Osteocyte (in vitro differentiated cells): ENCODE measurements around the genes MSH2, FSHR and PSME4.

DNA sequence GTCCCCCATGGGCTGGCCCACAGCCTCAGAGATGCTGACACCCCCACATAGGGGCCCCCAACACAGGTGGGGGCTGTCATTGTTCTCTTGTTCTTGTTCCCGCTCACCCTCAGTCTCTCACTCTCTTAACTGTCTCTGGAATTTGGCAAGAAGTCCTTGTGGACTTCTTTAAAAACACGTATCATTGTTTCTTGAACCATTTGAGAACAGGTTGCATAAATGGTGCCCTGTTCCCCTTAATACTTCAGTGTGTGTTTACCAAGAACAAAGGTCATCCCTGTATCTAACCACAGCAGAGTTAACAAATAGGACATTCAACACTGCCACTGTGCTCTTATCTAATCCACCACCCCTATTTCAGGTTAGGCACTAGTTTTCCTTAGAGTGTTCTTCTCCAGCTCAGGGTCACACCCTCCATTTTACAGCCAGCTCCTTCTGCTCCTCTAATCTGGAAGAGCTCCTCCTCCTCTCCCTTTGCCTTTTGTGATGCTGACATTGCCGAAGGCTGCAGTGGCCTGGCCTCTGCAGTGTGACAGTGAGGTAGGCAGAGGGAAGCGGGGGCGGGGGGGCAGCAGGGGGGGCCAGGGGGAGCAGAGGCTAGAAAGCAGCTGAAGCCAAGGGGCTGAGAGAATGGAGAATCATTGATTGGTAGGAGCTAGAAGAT, 76.1 kb downstream of the STPG4 start:
- PRO-cap = no peak

DNA sequence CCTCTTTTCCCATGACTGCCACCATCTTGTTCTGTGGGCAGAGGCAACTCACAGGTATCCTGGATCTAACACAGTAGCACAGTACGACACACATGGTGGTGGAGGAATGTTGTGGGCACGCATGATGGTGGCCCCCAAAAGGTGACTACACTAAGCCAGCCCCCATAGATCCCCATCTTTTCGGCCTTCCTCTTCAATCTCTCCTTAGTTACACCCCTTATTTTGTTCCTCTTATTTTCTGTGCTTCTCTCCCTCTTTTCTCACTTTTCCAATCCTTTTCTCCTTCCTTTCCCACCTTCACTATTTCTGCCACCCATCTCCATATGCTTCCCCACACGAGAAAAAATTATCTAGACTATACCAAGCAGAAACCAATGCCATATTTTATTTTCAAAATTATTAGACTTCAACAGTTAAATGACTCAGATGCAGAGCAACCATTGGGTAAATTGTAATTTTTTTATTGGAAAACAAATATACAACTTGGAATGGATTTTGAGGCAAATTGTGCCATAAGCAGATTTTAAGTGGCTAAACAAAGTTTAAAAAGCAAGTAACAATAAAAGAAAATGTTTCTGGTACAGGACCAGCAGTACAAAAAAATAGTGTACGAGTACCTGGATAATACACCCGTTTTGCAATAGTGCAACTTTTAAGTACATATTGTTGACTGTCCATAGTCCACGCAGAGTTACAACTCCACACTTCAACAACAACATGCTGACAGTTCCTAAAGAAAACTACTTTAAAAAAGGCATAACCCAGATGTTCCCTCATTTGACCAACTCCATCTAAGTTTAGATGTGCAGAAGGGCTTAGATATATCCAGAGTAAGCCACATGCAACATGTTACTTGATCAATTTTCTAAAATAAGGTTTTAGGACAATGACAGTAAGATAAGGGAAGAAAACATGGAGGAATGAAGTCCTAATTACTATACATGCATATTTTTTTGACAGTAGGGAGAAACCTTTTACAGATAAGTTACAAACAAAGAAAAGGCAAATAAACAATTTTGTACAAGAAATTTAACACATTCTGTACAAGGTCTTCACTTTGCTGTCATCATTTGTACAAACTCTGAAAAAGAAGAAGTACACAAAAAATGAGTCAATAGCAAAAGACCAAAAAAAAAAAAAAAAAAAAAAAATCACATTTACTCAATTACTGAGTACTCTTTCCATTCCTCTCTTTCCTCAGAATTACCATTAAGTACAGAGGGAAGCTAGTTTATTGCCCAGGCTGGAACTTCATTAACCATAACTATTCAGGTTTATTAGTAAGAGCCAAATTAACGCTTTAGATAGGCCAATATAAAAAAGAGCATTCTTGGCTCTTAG, 5.1 kb upstream of the STPG4 start:
- PRO-cap = no peak

- PRO-cap = unidirectional peak, minus-strand start at chr2:47272474
Observed at GRCh38 chr2:47271961-47273227, 96.1 kb upstream of the CALM2 start.

DNA sequence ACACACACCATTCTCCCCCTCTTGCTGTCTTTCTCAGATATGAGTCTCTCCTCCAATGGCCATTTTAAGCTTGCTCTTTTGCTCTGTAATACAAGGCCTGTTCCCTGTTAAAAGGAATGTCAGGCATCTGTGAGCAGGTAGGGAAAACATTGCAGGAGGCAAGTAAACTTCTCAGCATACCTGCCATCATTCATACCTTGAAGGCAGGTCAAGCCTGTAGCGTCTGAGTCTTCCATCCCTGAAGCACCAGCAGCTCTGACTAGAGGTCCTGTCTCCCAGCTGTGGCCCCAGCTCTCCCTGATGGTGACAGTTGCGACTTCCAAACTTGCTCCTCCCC, 32.9 kb upstream of the EPCAM start:
- PRO-cap = no peak

- PRO-cap = bidirectional peak, plus-strand start at chr2:47403075, minus-strand start at chr2:47402973; bidirectional peak, plus-strand start at chr2:47403501, minus-strand start at chr2:47403456; bidirectional peak, plus-strand start at chr2:47403691, minus-strand start at chr2:47403558
Observed at GRCh38 chr2:47402478-47403768, at the start of gene MSH2. Gene MSH2, plus strand, starts transcription at chr2:47403156.

GRCh38 chr2:47810716-47811335, 27.9 kb downstream of the MSH6 start:
- PRO-cap = no peak

- PRO-cap = bidirectional peak, plus-strand start at chr2:47906815, minus-strand start at chr2:47906494
Observed at GRCh38 chr2:47906593-47907205, 401 bp upstream of the FBXO11 start.

- PRO-cap = no peak
Observed at GRCh38 chr2:48442362-48443482, 2.2 kb downstream of the PPP1R21 start.

DNA sequence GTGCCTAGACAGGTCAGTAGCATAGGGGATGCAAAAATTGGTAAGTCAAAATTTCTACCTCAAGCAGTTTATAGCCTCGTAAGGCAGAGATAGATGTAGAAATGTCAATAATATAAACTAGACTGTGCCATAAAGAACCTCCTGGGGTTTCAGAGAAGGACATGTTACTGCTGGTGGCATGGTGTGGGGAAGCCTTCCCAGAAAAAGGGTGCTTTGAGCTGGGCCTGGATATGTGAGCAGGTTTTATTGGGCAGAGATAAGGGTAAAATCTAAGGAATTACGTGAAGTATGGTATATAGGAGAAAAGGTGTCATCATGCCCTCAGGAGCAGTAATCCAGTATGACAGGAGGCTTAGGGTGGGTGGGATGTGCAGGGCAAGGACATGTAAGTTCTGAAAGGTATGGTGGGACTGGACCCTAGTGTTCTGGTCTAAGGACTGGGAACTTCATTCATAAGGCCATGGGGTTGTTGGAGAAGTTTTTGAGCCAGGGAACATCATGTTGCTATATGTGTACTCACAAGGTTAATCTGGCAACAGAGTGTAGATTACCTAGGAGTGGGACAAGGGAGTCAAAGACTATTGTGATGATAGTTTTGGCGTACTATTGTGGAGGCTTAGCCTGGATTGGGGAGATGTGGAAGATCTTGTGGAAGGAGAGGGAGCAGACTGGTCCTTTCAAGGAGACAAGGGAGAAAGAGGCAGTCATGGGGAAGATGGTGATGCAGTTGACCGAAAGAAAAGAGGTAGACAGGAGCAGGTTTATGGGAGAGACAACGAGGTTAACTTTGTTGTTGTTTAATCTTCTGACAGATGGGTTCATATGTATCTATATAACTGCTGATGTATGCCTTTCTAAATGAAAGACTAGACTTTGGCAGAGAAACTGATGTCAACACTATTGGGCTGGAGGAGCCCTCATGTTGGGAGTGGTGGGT, 22.0 kb downstream of the PPP1R21 start:
- PRO-cap = no peak

DNA sequence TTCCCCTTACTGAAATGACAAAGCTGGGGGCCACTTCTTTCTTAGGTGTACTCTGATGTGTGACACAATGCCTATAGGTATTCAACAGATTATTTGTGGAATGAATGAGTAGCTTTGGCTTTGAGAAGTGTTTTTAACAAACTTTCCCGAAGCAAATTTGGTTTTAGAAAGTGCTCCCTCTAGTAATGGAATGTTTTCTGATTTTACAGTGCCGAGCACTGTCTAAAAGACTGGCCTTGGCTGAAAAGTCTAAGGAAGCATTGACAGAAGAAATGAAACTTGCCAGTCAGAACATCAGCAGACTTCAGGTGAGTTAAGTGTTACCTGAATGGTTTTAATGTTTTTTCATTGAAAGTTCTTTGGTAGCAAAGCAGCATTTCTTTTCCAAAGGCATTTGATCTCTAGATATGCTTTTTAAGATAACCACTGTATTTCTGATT, 20.1 kb upstream of the STON1 start:
- PRO-cap = no peak

DNA sequence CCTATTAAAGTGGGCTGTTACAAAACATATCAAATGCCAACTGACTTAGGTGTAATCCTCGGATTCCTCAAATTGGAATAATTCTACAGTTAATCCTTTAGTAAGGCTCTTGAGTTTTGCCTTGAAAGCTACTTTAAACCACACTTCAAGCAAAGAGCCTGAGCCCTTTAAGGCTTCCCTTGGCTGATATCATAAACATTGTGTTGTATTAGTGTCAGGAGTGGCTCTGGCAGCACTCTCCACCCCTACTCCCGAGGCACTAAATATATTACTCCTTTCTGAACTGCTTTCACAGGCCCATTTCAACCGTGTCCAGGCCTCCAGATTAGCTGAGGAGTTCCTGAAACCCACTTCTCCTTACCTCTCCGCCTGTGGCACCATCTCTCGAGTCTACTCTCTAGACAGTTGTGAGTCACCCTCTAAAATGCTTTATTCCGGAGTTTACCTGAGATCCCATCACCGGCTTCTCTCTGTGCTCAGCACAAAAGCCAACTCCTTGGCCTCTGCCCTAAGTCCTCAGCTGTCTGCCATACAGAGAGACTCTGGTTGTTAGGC, 14.4 kb upstream of the STON1 start:
- PRO-cap = no peak

DNA sequence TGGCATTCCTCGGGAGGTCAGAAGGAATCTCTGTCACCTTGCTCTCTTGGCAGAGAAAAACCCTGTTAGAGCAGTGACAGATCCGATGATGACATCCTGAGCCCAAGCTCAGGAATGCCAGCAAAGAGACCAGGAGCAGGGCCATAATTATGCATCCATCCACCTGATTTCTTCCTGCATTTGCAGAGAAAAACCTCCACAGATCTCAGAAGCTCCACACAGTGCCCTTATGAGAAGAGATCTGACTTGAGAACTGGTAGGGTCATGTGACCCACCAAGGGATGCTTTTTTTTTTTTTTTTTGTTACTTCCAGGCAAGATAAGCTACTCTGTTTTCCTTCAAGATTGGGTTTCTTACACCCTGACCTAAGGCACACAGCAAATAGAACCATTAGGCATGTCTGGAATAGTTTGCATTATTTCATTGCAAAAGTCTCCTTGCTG, at the start of gene FSHR:
Gene FSHR (minus strand): TSS at position 243 of the 443 bp plus-strand sequence.
- PRO-cap = no peak

GRCh38 chr2:53970580-53971339, at the start of gene PSME4:
Gene PSME4, minus strand, starts transcription at chr2:53970993.
- PRO-cap = bidirectional peak, plus-strand start at chr2:53970614, minus-strand start at chr2:53970540; bidirectional peak, plus-strand start at chr2:53971092, minus-strand start at chr2:53971016

DNA sequence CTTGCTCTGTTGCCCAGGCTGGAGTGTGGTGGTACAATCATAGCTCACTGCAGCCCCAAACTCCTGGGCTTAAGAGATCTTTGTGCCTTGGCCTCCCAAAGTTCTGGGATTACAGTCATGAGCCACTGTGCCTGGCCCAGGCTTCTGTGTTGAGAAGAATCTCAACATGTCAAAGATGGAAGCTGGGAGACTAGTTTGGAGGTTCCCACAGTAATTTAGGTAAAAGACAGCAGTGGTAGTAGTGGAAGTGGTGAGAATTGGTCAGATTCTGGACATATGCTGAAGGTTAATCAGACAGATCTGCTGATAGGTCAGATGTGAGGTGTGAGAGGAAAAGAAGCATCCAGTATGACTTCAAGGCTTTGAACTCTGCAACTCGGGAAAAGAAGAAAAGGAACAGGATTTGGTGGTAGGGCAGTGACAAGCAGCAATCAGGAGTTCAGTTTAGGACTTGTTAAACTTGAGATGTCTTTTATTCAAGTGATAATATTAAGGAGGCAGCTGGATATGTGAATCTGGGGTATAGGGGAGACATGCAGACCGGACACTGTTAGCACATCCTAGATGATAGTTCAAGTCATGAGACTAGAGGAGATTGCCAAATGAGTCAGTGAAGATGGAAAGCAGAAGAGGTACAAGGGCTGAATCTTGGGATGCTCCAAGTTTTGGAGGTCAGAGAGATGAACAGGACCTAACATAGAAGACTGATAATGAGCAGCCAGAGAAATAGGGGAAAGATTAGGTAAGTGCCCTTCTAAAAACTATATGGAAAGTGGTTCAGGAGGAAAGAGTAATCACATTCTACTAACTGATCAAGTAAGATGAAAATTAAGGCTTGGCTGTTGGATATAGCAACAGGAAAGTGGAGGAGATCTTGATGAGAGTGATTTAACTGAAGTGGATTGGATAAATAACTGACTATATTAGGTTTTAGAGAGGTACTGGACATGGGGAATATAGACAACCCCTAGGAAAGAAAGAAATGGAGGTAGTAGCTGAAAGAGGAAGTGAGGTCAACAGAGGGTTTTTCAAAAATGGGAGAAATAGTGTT, 69.3 kb downstream of the ACYP2 start:
- PRO-cap = no peak

DNA sequence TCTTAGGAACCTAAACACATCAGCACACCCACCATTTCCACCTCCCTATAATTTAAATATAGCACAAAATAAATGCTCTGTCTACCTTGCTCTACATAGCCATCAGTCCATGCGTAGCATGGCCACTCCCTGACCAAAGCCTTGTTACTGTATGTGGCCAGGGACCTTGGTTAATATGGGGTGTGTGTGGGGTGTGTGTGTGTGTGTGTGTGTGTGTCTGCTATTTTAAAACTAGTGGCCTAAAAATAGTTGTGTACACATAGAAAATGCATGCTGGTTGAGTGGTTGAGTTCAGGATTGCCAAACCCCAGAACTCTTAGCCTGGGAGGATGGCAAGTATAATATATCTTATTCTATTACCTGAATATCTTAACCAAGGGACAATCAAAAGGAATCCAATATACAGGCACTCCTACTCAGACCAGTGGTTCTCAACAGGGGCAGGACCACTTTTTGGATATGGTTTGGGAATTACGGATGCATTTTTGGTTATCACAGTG, 72.0 kb downstream of the ACYP2 start:
- PRO-cap = no peak

- PRO-cap = unidirectional peak, plus-strand start at chr2:54330505
Observed at GRCh38 chr2:54329749-54330700, 659 bp upstream of the C2orf73 start.

- PRO-cap = no peak
Observed at GRCh38 chr2:54415784-54417170, 39.9 kb upstream of the SPTBN1 start.

DNA sequence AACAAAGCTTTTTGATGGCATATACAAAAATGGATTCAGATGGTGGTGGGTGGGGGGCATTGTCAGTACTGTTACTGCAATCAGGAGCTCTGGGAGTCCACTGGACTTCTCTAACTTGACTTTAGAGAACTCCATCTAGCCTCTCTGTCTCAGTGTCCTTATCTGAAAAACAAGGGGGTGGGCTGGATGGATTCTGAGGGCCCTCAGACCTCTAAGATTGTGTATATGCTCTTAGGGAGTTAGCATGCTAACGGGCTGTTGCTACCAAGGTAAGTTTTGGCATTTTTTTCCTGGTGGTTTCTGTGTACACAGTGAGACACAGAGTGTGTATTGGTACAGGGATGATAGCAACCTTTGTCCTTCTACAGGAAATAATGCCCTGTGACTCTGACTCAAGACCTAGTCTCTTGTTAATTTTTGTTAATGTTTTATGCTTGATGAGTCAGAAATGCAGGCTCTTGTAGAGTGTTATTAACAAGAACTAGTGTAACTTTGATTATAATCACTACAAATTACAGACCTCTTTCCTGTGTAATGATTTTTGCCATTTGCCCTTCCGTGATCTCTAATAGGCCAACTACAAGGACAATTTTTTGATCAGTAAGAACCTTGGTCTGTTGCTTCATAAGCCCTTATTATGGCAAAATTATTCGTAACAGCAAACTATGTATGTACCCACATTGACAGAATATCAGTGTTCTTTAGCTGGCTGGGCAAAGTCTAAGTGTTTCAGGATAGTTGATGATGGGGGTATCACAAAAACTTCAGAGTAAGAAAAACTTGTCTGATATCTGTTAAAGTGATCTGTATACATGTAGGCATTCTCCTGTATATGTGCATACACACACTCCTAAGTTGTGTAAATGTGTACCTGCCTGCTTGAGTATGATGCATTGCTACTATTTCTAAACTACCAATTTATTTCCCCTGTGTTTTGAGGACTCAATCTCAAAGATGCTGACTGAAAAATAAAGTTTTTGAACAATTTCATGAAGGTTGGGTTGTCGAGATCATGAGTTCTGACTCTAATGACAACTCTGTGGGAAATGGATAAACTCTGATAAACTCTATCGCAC, 89.8 kb downstream of the SPTBN1 start:
- PRO-cap = no peak

- PRO-cap = no peak
Observed at GRCh38 chr2:54589239-54589983, 133.3 kb downstream of the SPTBN1 start.

DNA sequence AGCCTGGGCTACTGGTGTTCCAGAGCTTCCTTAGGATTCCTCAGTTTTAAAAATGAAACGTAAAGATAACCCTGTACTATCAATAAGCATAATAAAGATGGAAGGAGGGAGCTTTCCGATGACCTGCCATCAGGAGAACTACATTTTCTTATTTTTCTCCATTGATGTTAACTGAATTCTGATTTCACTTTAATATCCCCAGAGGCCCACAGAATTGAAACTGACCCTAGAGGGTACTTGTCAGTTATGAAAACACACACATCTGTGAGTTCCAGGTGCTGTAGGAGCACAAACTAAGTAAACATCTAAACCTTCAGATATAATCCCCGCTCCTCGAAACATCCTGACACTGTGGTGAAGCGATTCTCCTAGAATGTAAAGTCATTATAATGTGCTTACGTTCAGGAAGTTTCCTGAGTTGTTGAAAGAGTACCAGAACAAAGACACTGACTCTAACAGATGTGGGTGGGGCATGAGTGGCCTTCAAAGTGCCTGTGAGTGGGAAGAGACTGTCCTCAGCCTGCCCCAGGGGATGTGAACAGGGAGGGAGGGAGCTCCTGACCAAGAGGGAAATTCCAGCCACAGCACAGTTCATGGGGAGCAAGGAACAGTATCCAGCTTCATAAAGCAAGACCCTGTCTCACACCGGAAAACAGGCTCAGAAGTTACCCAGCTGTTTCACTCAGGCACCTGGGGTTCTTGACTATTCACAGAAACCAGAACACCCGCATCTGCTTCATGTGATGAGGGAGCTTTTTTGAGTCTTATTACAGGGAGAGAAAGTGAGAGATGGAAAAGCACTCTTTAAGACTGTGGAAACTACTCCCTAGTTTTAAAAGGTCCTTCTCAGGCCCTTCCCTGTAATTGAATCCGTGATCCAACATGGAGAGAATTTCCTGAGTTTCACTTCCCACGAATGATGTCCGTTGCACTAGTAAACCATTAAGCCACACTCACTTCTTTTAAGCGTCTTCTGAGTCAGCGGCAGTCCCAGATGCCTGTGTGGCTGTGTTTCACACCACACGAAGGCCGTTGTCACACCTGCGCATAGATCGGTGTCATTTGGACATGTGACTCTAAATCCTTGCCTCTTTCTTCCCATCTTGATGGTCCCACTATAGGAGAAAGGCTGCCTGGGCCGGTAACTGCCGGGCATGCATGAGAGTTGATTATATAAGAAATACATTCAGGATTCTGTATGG, 88.7 kb upstream of the EML6 start:
- PRO-cap = no peak